Neuron (in vitro differentiated cells): ENCODE measurements around the genes PPP1R11 and HLA-E.

GRCh38 chr6:29941453-29941965 is 823 bp upstream of the HLA-A start:
- PRO-cap: no peak

GRCh38 chr6:30007076-30007659 is 53.9 kb upstream of the POLR1H start:
- PRO-cap: no peak

GRCh38 chr6:30066824-30067812 is at the start of gene PPP1R11:
PPP1R11 (plus strand) TSS chr6:30067198.
- PRO-cap: bidirectional peak, plus-strand start at chr6:30067270, minus-strand start at chr6:30066885; bidirectional peak, plus-strand start at chr6:30067581, minus-strand start at chr6:30067449

DNA sequence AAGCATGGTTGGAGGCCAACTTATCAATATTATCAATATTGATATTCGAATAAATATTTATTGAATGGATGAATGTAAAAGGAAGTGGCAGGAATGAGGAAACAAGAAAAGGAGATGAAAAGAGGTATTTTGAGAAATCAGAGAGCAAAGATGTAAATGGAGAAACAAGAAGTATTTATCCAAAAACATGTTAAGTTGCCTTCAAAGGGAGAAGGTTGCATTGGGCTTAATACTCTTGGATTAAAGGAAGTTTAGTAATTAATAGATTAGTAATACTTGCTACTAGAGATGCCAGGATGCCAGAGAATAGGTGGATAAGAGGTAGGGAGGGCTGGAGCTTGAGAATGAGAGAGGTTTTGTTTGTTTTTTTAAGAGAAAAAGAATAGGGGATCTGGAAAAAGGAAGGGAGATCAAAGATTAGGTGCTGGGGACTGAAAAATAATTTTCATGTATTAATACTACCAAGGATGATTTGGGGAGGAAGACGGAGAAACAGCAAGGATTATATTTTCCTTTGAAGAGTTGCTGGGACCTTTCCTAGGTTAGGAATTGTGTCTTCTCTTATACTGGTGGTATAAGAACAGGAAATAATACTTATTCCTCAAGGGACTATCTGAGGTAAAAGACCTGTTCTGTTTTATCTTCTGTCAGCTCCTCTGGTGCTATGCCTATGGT is 952 bp downstream of the PPP1R11 start:
- PRO-cap: no peak

- PRO-cap: unidirectional peak, plus-strand start at chr6:30074872
Observed at GRCh38 chr6:30074373-30075460, 852 bp downstream of the RNF39 start.

GRCh38 chr6:30130795-30131616 is 4.9 kb upstream of the TRIM40 start:
- PRO-cap: no peak

GRCh38 chr6:30211066-30211682 is 2.0 kb downstream of the TRIM26 start:
- PRO-cap: no peak

- PRO-cap: no peak
Observed at GRCh38 chr6:30284399-30285004, 42.2 kb upstream of the TRIM39 start.

DNA sequence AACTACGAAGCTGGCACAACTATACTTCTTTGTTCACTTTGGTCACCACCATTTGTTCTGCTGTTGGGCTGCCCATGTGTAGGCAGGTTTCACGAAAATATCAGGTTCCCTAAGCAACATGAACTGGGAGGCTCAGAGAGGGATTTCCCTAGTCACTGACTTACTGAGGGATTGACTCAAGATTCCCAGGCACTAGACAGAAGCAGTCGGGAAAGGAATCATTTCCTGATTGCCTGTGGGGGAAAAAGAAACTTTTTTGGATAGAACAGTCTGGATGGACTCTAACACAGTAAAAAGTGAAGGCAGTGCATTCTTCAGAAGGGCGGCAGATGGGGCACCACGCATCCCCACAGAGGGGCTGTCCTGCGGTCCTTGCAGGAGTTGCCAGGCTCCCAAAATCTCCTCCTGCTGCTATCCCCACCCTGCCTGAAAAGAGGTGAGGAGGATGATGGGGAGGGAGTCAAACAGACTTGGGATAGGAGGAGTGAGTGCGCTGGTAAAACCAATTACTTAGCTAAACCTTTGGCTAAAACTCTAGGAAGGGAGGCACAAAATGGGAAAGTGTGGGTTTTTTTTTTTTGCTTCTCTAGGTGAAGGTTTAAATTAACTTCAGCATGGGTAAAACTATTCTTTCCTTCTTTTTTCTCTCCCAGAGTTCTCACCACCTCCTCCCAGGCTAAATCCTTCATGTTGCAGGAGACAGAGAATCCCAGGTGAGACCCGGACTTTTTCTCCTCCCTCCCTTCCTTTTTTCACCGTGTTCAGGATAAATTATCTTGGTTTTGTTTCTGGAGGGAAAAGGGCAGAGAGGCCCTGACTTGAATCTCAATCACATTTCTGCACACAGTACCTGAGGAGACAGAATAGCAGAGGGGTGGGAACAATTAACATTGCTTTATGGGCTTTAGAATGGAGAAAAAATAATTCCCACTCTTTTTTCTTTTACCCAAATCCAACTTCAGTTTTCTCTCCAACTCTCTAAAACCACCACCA is 34.7 kb upstream of the TRIM39 start:
- PRO-cap: no peak

DNA sequence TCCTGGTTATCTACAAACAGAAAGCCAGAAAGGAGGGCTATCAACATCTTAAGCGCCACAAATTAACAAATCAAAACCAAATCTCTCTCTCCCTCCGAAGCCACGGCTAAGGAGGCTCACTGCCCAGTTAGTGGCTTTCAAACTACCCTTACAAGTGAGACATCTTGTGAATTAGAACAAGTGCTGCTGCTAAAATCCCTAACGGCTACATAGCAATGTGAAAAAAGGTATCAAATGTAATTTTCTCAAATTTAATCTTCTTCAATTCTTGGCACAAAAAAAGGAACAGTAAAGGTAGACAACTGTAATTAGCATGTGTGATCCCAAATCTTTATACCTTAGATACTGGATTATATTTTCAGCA is 1.5 kb upstream of the TRIM39 start:
- PRO-cap: no peak

DNA sequence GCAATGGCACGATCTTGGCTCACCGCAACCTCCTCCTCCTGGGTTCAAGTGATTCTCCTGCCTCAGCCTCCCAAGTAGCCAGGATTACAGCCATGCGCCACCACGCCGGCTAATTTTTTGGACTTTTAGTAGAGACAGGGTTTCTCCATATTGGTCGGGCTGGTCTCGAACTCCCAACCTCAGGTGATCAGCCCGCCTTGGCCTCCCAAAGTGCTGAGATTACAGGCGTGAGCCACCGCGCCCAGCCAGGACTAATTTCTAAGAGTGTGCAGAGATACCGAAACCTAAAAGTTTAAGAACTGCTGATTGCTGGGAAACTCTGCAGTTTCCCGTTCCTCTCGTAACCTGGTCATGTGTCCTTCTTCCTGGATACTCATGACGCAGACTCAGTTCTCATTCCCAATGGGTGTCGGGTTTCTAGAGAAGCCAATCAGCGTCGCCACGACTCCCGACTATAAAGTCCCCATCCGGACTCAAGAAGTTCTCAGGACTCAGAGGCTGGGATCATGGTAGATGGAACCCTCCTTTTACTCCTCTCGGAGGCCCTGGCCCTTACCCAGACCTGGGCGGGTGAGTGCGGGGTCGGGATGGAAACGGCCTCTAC is at the start of gene HLA-E:
HLA-E (plus strand) TSS at position 484 of the 604 bp plus-strand sequence.
- PRO-cap: bidirectional peak, plus-strand start at position 487 of the sequence, minus-strand start at position 253 of the sequence

- PRO-cap: bidirectional peak, plus-strand start at chr6:30490246, minus-strand start at chr6:30490158
Observed at GRCh38 chr6:30489630-30490538, 575 bp downstream of the HLA-E start.

DNA sequence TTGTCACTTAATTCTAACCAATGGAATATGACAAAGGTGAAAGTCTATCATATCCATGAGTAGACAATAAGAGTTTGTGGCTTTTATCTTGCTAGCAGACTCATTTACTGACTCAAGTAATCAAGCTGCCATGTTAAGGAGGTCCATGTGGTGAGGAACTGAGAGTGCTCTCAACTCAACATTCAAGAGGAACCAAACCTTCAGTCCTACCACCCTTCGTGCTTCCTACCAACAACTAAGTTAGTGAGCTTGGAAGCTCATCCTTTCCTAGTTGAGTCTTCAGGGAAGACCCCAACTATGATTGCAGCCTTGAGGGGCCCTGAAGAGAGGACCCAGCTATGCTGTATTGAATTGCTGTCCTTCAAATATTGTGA is 19.2 kb downstream of the HLA-E start:
- PRO-cap: no peak

GRCh38 chr6:30535193-30535392 is 21.2 kb downstream of the GNL1 start:
- PRO-cap: no peak

GRCh38 chr6:30543670-30544337 is 12.5 kb downstream of the GNL1 start:
- PRO-cap: no peak

GRCh38 chr6:30583768-30584672 is 12.8 kb downstream of the ABCF1 start:
- PRO-cap: unidirectional peak, plus-strand start at chr6:30584332

GRCh38 chr6:30676016-30677470 is 3.7 kb upstream of the DHX16 start:
- PRO-cap: no peak

DNA sequence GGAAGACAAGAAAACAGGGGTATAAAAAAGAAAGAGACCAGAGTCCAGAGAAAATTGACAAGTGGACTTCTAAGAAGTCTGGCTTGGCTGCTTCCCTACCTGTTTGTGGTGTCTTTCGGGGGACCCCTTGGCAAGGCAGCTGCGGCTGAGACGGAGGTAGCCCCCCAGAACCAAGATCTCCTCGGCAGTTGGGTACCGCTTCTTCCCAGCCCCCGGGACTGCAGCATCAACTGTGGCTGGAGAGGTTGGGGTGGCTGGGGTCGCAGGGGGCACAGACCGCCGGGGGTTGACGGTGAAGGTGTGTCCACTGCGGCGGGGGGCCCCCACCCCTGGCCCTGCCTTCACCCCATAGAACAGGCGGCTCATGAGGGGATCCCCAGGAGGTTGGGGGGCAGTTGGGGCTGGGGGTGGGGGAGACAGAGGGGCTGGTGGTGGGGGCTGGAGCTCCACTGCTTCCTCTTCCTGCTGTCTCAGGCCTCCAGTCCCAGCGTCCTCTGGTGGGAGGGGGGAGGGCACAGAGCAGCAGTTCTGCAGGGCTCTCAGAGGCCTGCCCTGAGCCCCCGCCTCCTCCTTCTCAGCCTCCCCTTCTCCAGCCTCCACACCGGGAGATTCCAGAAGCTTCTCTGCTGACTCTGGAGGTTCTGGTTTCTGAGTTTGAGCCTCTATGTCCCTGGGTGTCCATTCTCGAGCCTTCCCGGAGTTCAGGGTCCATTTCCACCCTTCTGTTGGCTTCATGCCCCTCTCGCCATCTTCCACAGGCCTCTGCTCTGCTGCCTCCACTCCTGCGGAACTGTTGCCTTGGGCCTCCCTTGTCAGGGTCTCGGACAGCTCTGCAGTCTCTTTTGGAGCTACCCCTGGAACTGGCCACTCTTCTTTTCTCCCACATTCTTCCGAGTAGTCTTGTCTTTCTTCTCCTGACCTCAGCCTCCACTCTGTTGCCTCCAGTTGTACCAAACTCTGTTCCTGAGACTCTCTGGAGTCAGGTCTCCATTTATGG is 1.8 kb downstream of the PPP1R18 start:
- PRO-cap: no peak

- PRO-cap: no peak
Observed at GRCh38 chr6:30703239-30704297, 12.8 kb upstream of the NRM start.

DNA sequence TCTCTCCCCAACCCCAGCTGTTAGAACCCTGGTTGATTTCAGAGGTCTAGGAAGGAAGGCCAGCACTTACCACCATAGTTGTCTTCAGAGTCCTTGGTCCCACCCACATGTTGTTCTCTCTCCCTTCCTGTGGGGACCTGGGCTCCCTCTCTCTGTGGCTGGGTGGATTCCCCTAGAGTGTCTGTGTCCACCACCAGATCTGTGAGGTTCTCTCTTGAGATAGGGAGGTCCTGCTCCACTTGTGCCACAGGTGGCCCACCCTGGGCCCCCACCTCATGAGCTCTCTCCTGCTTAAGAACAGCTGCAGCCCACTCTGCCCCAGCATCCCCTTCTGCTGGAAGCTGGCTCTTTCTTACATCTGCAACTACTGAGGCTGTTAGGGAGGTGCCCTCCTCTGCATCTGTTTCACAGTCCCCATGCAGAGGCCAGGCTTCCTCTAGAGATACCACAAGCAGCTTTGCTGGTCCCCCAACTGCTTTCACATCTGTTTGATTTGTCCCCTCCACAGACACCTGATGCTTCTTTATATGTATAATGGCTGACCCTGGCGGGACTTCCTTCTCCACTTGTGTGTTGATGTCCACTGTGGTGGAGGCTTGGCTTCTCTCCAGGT is 5.2 kb downstream of the MDC1 start:
- PRO-cap: no peak